ENCODE data around the genes SPOCK2 and PLA2G12B.

- PRO-cap = no peak
Observed at GRCh38 chr10:71970699-71972024, 7.0 kb downstream of the CHST3 start.

DNA sequence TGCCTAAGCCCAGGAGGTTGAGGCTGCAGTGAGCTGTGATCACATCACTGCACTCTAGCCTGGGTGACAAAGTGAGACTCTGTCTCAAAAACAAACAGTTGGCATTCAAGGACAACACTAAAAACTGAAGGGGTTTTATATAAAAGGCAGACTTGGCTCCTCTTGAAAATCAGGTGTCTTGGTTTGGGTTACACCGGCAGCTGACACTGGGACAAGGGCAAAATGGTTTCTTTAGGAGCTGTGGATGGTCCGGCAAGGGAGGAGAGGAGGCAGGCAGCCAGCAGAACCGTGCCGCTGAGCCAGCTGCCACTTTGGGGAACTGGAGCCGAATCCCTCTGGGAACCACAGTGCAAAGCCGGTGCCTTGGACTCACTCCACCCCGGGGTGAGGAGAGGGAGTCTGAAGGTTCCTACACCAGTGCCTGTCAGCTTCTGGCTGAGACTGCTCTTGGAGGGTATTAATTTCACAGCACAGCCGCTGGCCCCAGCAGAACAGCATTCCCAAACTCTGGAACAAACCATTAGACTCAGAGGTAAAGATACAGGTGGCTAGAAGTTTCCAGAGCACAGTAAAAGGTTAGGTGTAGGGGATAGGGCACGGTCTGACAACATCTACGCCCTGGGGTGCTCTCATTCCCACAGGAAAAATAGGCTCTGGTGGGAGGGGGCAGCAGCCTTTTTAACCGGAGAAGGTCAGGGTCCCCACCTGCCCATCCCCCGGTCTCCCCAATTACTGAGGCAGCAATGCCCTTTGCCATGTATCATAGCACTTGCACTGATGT, 52.8 kb downstream of the CHST3 start:
- PRO-cap = no peak

GRCh38 chr10:72065320-72065641, 23.1 kb downstream of the SPOCK2 start:
- PRO-cap = no peak

DNA sequence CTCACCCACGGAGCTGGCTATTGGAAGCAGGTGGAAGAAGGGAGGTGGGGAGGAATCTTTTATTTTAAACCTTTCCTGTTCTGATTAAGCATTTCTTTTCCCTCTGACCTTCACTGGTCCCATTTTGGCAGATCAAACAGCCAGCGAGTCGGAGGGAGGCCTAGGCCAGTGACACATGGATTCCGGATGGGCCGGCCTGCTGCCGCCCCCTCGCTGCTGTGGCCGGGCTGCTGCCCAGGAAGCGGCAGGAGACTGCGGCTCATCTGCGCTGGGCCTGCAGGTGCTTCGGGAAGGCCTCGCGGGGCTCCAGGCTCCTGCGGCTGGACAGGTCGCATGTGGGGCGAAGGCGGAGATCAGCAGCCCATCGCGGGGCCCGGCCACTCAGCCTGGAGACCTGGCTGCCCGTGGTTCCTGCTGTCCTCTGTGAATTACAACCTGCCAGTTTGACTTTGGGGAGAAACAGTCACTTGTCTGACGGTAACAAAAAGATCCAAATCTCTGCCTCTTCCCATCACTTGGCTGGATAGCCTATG, 1.9 kb downstream of the SPOCK2 start:
- PRO-cap = no peak

GRCh38 chr10:72088221-72089409, at the start of gene SPOCK2:
TSS of gene SPOCK2 (minus strand) at chr10:72088551.
- PRO-cap = no peak

DNA sequence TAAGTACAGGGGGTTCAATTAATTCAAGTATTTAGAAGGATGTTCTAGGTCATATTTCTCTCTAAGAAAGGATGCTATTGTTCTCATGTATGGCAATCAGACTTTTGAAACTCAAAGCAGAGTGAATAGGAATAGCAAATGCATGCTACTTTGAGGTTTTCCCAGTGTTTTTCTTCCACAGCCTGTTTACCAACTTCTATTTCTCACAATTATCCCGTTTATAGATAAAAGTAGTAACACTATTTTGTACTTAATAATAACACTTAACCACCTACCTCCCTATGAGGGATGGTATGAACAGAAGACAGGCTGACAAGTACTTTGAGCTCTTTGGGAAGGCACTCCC, 17.9 kb upstream of the SPOCK2 start:
- PRO-cap = no peak

DNA sequence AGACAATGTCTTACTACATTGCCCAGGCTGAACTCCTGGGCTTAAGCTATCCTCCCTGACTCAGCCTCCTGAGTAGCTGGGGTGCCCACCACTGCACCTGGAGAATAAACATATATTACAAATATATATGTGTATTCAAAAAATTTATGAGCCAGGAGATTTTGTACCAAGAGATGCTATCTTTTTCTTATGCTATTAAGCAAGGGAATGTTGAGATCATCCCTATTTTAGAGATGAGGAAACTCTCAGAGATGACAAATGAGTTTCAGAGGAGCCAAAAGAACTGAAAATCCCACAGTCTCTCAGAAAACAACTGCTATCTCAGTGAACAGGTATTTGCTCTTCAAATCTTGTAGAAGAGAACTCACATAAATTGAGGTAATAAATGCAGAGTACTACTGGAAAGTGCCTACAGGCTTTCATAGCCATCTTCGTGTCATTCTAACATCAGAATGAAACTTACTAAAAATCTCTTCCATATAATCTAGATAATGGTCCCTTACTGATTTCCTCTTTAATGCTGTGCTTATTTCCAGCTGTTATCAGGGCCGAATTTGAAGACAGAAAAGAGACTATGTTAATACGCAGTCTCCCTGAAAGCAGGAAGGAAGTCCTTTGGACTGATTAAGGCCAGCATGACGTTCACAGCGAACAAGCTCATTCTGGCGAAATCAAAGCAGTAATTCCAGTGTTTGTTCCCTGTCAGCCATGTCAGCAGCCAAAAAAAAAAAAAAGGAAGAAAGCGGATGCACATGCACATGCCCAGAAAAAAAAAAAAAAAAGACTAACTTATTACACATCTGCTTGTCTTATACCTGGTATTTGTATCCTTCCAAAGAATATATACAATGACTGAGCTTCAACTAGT, 29.4 kb upstream of the ANAPC16 start:
- PRO-cap = no peak

DNA sequence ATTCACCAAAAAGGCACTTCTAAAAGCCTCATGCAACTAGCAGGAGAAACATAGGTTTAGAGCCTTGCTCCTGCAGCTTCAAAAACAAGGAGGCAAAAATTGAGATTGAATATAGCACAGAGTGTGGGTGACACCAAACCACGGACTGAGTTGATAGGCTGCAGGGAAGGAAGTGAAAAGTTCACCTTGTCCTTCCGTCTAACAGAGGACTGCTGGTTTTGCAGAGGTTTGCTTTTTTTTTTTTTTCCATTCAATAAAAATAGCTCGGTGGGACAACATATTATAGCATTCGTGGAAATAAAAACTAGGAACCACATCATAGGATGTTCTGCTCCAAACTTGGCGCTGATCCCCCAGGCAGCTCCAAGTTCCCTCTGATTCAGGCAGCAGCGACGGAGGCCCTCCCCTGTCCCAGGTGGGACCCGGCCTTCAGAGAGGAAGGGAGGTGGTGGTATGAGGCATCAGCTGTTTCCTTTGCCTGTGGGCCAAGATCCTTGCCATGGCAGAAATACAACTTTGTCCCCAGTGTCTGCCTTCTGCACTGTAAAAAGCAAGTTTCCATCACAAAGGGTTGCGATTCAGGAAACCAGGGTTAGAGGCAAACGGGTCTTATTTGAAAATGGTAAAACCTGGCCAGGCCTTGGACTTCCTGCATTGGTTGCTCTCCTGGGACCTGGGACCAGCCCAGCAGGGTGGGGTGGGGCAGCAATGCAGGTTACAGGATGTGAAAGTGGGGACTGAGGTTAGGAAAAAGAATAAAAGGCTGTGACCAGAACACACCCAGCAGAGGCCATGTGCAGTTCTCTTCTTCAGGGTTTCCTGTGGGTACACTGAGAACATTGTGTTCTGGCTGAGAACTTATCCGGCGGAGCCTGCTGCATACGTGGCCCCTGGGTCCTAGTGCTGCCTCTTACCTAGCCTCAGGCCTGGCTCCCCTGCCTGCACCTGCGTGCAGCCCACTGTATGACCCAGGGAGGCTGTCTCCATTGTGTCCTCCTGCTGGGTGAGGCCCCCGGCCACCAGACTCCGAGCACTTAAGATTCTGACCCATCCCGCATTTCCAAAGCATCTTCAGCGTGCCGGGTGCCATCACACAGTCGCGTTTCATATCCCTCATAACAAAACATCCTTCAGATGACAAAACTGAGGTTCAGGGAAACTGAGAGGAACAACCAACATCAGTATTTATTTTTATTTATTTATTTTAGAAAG, 25.2 kb upstream of the DDIT4 start:
- PRO-cap = bidirectional peak, plus-strand start at position 564 of the sequence, minus-strand start at position 376 of the sequence; unidirectional peak, minus-strand start at position 832 of the sequence

- PRO-cap = no peak
Observed at GRCh38 chr10:72263432-72263975, 10.2 kb upstream of the DDIT4 start.

- PRO-cap = no peak
Observed at GRCh38 chr10:72290977-72291328, 17.2 kb downstream of the DDIT4 start.

- PRO-cap = no peak
Observed at GRCh38 chr10:72316899-72317514, 37.7 kb downstream of the DNAJB12 start.

DNA sequence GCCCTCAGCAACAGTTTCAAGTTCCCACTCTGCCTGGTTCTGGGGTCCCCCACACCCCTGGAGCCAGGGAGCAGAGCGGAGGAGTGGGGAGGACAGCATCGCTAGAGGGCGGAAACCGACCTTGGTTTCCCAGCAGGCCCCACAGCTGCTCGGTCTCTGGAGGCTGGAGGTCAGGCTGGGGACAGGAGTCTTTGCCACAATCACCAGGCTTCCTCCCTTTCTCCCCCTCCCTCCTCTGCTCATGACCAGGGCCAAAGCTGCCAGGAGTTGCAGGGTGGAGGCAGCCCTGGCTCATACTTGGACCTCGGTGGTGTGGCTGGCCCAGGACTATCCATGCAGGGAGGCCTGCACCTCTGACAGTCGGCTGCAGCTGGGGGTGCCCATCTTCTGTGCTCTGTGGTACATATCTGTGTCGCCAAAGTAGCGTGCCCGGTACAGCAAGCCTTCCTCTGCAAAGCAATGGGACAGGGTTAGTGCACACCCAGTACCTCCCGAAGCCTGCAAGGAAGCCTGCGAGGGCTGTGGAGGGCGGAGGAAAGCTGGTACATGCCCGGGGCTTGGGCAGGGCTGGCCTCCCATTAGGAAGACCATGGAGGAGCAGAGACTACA, 19.1 kb downstream of the DNAJB12 start:
- PRO-cap = no peak

- PRO-cap = no peak
Observed at GRCh38 chr10:72338164-72338805, 16.4 kb downstream of the DNAJB12 start.

DNA sequence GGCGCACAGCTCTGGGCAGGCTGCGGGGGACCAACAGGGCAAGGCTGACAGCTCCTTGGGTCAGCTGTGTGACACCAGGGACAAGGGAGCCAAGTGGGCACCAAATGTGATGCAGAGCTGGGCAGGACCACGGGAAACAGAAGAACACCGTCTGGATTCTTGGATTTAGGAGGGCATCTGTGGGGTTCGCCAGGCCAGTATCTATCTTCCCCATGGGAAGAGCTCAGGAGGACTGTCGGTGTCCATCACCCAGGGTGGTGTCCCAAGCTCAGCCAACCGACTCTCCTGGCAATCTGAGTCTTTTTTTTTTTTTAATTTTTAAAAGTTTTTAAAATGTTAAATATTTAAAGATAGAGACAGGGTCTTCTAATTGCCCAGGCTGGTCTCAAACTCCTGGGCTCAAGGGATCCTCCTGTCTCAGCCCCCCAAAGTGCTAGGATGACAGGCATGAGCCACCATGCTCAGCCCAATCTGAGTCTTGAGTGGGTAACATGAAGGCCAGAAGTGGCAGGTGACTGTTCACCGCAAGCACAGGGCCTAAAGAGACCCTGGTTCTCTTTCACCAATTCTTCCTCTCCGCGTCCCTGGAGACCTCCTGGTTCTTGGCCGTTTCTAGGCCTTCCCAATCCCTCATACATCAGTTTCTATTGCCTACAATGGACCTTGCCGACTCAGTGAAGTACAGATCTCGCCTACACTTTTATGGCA, 11.0 kb downstream of the DNAJB12 start:
- PRO-cap = no peak

DNA sequence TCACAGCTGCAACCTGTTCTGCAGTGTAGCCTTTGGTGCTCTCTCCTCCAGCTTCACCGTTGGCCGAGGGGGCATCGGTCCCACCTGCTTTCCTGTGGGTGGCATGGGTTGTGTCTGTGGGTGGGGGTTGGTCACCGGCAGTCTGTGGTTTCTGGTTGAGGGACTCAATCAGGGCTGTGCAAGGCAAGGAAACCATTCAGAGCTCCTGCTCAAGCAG, 9.9 kb downstream of the DNAJB12 start:
- PRO-cap = no peak

DNA sequence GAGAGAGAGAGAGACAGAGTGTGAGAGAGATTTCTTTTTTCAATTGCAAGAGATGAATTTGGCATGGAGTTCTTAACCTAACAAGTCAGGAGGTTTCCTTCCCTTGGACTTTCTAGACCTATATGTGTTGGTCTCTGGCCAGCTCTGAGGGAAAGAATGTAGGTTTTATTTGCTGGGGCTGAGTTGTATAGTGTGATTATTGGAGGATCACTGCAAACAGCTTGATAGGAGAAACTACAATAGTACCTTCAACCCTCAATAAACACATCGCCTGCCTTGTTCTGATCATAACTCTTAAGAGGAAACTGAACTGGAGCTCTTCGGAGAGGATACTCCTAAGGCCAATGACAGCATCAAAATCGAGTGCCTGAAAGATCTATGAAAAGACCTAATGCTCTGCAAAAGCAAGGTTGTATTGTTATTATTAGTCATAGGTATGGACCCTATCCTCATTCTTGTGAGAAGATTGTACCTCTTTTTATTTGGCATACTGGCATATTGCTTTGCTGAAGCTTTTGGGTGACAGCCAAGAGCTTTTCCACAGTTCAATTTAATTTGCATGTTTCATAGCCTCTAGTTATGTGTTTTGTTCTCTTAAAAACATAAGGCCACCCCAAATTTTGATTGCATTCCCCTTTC, 1.4 kb downstream of the MCU start:
- PRO-cap = no peak

GRCh38 chr10:72707961-72708405, 16.0 kb downstream of the MCU start:
- PRO-cap = no peak

GRCh38 chr10:72742532-72743004, 50.6 kb downstream of the MCU start:
- PRO-cap = no peak

DNA sequence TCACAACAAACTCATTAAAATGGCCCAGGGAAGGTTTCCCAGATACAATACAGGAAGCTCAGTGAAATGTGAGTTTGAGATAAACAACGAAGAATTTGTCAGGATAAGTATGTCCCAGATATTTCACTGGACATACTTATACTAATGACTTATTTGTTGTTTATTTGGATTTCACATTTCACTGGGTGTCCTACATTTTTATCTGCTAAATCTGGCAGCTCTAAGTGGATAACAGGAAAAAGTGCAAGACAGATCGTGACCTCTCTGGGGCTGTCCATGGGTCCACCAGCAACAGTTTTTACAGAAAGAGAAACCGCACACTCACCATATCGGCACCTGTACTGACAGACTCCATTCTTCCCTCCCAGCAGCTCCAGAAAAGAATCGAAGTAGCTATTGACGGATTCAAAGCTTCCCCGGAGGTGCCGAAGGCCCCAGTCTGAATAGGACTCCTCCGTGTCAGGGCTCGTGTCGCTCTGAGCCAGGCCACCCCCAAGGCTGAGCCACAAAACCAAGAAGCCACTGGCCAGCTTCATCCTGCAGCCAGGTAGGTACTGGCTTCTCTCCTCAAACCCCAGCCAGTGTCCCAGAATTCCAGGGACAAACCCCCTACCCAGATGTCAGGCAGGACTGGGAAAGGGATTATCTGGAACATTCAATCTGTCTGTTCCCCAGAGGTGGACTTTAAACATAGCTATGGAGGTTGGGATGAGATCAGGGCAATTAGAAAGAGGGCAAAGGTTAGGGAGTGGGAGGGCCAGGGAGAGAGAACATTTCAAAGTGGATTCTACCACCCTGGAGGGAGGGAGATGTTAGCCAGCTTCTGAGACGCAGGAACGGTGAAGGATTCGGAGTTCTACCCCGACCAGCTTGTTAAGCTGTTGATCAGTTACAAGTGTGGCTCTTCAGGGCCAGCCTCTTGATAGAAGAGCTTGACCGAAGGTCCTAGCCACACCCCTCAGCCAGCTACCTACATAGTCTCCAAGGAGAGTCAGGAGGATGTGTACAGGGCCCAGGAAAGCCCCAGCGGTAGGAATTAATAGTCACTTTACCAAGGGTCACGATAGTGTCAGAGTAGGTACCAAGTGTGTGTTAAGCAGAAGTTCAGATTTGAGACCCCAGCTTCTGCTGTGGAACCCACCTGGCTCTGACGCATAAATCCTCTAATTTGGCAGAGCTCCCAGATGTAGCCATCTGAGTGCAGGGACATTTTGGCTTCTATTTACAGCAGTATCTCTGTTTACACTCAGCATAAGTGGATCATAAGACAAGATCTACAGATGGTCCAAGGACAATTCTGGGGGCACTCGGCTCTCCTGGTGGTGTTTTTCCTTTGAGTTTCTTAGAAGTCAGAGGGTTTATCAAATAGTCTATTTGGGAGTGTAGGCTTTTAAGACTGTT, at the start of gene PLA2G12B:
Gene PLA2G12B (minus strand): TSS at position 657 of the 1,401 bp plus-strand sequence.
- PRO-cap = no peak

DNA sequence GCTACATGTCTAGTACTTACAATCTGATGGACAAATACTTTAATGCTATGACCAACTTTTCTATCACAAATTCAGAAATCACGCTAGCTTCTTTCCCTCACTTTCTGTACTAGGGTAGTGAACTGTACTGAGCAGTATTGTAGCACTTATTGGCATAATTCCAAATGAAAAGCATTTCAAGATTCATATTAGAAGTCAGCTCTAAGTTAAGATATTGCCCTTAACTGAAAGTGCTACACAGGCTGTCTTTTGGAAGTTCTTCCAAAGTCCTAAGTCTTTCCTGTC, 13.5 kb downstream of the P4HA1 start:
- PRO-cap = no peak